Non-pigmented ciliary epithelial cell (primary cell): ENCODE data around the gene TARS3.

DNA sequence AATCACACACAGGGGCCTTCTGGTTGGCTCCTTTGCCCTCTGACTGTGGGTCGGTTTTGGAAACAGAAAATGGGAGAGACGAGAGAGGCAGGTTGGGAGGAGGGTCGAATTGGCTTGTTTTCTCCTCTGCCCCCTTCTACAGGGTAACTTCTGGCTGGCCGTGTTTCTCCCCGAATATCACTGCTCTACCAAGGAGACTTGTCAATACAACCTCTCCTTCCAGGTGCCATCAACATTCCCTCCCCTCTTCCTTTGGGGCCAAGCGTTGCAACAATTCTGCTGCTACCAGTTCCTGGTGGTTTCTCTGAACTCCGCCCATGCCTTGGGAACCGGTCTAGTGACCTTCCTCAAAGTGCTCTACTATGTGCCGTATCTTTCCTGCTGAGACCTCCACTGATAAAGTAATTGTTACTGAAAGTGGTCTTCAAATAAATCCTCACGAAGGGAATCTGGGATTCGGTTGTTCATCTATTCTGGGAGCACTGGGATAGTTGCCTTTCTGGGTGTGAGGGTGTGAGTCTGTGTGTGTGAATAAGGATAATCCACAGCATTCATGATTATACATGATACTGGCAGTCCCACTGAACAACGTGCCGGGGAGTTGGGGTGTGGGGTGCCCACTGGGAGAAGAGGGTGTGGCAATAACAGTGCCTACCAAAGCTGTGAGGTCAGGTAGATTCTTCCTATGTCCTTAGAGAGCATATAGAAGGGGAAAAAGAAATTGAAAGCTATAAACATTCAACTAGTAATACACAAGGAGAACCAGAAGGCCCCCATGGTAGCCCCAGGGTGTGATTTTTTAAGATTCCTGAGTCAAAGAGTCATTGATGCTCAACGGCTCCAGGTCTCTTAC, 26.1 kb downstream of the PCSK6 start:
- RRBS, result no CpG with 5 or more reads among the region's 14 CpGs

DNA sequence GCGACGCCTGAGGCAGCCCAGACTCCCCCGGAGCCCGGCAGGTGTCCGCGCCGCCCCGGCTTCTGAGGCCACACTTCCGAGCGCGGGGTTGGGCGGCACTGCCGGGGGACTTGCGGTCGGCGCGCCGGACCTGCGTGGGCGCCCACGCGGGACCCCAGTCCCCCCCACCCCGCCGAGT, 617 bp downstream of the PCSK6 start:
- RRBS, result 2% methylated on average over 16 of the region's 24 CpGs

- RRBS, result no CpG with 5 or more reads among the region's 11 CpGs
Observed at GRCh38 chr15:101568926-101569401, 79.5 kb upstream of the PCSK6 start.

GRCh38 chr15:101641891-101642347, 10.3 kb downstream of the TM2D3 start:
- RRBS, result no CpG with 5 or more reads among the region's 2 CpGs

DNA sequence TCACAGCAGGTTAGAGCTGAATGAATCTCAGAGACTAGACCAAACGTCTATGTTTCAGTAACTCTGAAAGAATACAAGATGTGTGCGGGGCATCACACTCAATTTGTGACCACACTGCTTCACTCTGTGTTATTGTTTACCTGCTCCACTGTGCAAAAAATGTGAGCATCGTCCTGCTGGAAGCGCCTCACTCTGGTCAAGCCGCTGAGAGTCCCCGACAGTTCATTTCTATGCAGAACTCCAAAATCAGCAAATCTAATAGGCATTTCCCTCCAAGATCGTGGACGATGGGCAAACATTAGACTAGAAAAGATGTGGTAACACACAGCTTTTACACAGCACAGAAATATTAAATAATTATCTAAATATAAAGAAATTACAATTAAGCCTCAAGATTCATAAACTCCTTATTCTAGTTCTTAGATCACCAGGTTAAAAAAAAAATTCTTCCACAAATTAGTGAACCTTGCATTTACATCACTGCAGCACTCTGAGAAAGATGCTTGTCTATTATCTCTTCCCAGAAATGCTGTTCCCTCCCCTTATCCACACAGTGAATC, 31.8 kb upstream of the TM2D3 start:
- RRBS, result no CpG with 5 or more reads among the region's 8 CpGs

DNA sequence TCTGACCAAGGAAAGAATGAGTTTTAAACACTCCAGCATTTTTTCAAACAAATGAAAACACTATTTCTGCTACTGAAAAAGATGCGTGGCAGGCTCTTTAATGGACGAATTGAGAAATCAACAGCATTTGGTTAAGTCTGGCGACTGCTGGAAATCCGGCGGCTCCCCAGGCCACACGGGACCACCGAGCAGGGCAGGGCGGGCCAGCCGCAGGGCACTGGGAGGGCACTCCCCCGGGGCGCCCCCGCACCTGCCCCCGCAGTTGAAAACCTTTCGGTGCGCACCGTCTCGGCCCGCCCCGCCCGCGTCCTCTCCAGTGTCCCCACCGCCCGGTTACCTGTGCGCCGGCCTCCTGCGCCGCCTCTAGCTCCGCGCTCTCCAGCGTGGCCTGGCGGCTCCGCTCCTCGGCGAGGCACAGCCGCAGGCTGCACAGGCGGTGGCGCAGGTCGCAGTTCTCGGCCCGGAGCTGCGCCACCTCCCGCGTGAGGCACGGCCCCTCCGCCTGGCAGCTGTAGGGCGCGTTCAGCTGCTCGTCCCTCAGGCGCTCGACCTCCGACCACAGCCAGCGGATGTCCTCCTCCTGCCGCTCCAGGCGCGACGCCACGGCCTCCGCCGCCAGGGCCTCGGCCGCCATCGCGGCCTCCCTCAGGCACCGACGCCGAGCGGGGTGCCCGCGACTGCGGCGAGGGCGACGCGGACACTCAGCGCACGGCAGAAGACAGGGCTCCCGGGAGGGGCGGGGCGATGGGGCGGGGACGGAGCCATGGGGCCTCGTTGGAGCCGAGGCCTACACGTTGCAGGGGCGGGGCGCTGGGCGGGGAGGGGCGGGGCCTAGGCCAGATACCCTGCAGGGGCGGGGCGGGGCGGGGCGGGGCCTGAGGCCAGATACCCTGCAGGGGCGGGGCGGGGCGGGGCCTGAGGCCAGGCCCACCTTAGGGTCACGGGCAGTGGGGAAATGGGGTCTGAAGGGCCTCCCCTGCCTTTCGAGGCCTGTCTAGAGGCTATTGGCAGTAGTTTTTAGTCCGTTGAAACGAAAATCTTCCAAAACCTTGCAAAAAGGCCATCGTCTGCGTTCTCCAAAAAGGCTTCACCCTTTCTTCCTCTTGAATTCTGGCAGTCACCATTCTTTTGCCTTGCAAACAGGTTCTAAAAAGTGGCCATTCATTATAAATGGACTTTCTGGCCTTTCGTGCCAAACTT, at the start of gene TARS3:
TARS3 (minus strand) TSS at position 720 of the 1,200 bp plus-strand sequence.
- RRBS, result 2% methylated on average over 14 of the region's 102 CpGs